ENCODE measurements around a stretch of chr13.

DNA sequence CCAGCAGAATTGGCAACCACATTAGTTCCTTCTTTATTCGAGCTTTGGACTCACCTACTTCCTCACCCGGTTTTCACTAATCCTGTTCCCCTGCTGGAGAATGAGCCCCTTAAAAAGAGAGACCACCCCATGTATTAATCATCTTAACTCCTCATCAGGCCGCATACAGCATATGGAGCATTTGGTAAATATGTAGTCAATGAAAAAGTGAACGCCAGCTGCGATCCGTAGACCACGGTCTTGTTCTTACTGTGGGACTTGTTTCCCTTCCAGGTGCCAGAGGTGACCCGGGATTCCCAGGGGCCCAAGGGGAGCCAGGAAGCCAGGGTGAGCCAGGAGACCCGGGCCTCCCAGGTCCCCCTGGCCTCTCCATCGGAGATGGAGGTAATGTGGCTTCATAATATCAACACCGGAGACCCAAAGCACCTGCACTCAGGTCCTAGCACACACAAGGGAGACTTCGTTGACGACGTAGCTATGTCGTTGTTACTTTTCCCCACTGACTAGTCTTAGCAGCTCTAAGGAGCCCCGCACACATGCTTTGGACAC, 112.0 kb downstream of the RAB20 start:
- PRO-cap: no peak

DNA sequence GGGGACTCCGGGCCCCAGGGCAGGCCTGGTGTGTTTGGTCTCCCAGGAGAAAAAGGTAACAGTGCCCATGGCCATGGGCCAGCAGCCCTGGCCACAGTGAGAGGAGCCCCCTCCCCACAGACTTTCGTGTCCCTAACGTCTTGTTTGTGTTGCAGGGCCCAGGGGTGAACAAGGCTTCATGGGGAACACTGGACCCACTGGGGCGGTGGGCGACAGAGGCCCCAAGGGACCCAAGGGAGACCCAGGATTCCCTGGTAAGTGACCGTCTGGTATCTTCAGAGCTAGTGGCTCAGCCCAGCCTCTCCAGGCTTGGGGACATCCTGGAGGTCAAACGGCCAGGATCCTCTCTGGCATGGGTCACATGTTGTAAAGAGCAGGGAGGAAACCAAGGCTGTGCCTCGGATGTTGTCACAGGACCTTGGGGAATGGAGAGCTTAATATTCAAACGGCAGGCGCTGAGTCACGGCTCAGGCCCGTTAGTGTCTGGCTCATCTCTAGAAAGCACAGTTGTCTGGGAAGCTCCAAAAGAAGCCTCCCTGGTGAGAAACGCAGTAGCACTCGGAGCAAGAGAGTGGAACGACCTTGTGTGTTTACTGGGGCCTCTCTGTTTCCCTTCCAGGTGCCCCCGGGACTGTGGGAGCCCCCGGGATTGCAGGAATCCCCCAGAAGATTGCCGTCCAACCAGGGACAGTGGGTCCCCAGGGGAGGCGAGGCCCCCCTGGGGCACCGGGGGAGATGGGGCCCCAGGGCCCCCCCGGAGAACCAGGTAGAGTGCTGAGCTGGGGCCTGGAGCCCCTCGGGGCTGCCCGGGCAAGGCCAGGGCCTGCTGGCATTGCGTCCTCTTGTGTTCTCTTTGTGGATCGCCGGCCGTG, 58.1 kb downstream of the RAB20 start:
- PRO-cap: no peak

GRCh38 chr13:110507103-110507726, 54.3 kb downstream of the RAB20 start:
- PRO-cap: bidirectional peak, plus-strand start at chr13:110507435, minus-strand start at chr13:110507222

- PRO-cap: no peak
Measured at GRCh38 chr13:110540672-110541955, 20.4 kb downstream of the RAB20 start.

- PRO-cap: no peak
Measured at GRCh38 chr13:110549911-110550569, 11.5 kb downstream of the RAB20 start.

GRCh38 chr13:110618656-110619111, 3.3 kb downstream of the NAXD start:
- PRO-cap: no peak

DNA sequence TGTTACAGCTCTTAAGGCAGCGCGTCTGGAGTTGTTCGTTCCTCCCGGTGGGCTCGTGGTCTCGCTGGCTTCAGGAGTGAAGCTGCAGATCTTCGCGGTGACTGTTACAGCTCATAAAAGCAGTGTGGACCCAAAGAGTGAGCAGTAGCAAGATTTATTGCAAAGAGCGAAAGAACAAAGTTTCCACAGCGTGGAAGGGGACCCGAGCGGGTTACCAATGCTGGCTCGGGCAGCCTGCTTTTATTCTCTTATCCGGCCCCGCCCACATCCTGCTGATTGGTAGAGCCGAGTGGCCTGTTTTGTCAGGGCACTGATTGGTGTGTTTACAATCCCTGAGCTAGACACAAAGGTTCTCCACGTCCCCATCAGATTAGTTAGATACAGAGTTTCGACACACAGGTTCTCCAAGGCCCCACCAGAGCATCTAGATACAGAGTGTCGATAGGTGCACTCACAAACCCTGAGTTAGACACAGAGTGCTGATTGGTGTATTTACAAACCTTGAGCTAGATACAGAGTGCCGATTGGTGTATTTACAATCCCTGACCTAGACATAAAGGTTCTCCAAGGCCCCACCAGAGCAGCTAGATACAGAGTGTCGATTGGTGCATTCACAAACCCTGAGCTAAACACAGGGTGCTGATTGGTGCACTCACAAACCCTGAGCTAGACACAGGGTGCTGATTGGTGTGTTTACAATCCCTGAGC, 17.0 kb downstream of the NAXD start:
- PRO-cap: no peak

- PRO-cap: no peak
Measured at GRCh38 chr13:110637483-110638051, 22.2 kb downstream of the NAXD start.

DNA sequence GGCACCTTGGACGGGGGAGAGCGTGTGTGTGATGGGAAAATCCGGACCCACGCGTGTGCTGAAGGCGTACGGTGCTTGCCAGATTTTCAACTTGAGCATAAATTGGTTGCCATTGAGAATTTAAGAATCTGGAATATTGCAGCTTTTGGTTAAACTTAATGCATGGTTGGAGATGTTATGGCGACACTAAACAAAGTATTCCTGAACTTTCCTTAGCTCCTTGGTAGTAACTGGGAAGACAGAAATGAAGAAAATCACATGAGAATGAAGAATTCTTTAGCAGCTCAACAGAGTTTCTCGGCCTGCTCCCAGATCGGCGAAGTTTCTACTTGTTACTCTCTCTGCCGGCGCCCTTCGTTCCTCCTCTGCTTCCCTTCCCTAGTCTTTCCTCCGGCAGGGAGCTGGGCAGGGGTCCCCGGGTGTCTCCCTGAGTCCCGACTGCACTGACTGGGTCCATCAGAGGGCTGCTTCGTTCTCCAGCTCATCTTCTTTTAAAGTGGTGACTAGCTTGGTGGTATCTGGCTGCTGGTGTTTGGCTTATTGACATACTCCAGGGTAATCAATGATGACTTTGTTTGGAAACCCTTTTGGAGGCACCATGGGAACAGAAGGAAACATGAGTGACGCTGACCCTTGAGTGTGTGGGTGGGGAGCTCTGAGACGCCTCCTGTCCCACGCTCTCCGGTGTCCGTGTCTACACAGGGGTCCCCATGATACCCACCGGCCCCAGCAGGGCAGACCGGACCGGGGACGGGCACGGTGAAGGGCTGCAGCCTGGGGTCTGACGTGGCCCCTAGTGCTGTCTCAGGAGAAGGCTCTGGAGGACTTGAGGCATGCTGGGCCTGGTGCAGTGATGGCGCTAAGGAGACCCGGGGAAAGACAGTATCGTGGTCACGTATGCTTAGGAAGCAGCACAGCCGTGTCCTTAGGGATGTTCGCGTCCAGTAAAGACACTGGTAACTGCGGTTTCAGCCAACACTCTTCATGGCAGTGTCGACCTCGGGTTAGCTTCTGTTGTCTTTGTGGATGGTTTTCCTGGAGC, 23.5 kb downstream of the NAXD start:
- PRO-cap: no peak

GRCh38 chr13:110793105-110793550, 79.6 kb downstream of the ING1 start:
- PRO-cap: no peak

DNA sequence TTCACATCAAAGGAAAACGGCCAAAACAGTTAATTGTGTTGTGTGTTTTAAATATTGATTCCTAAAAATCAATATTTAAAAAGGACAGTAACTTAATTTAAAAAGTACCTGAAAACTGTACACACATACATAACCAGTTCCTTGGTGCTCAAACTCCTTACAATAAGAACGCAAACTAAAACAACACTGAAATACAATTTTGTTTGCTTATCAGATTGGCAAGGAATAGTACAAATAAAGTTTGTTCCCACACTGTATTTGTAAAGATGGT, 96.3 kb downstream of the ING1 start:
- PRO-cap: no peak

DNA sequence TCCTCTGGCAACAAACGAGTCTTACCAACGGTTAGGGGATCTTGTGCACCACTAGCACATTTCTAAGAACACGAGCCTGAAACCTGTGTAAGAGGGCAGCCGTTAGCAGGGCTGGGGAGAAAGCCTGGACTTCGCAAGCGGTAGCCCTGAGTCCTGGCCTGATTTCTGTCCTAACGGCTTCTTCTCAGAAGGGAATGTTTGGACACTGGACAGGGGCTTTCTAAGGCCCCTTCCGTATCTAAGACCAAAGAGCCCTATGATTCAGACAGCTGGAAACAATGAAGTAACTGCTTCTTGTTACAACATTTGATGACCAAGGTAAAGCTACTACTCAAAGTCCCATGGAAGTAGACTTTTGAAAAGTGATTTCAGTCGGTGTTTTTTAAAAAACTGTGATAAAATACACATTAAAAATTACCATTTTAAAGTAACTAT, 2.2 kb downstream of the ANKRD10 start:
- PRO-cap: no peak

DNA sequence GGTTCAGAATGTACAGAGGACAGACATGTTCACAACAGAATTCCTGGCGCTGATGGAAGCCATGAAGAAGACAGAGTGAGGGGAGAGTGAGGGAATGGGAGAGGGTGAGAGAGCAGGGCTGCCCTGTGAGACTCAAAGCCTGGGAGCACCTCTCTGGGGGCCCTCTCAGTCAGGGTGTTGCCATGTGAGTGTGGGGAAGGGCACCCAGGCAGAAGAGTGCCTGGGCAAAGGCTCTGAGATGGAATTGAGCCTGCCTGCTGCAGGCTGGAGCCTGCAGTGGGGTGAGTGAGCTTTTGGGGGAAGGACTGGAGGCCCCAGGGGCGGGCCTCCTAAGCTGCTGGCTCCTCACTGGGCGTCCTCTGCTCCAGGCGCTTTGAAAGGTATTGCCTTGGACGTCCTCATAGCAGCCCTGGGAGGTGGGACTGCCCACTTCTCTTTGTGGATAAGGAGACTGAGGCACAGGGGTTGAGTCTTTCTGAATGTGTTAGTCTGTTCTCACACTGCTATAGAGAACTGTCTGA, 60.2 kb downstream of the ARHGEF7 start:
- PRO-cap: no peak

GRCh38 chr13:111228075-111229171, 92.0 kb upstream of the TEX29 start:
- PRO-cap: no peak

DNA sequence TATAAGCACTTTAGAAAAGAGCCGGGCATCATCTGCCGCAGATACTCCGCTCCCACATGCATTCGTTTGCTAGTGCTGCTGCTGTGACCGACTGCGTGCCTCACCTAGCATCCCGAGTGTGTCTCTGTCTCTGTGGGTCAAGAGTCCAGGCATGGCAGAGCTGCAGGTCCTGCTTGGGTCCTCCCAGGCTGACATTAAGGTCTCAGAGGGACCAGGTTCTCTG, 7.9 kb upstream of the TEX29 start:
- PRO-cap: unidirectional peak, plus-strand start at position 66 of the sequence

DNA sequence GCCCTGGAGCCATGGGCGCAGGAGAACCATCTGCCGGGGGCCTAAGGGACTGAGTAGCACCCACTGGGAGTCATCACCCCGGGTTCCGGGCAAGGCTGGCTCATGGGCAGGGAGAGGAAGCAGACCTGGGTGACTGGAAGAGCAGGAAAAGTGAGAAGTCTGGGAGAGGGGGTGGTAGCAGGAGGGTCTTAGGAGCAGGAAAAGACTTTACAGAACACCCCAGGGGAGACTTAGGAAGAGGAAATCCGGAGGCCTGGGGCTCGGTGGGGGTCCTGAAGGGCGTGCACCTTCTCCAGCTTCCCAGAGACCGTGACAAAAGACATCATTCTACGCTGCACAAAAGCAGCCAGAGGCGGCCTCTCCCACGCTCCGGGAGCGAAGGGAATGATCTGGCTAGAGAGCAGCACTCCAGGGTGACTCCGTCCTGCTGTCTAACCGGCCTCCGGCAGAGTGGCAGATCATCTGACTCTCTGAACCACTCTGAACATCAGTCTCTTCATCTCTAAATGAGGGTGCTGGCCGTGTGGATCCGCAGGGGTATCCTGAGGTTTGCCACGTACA, 172.9 kb upstream of the SOX1 start:
- PRO-cap: no peak

DNA sequence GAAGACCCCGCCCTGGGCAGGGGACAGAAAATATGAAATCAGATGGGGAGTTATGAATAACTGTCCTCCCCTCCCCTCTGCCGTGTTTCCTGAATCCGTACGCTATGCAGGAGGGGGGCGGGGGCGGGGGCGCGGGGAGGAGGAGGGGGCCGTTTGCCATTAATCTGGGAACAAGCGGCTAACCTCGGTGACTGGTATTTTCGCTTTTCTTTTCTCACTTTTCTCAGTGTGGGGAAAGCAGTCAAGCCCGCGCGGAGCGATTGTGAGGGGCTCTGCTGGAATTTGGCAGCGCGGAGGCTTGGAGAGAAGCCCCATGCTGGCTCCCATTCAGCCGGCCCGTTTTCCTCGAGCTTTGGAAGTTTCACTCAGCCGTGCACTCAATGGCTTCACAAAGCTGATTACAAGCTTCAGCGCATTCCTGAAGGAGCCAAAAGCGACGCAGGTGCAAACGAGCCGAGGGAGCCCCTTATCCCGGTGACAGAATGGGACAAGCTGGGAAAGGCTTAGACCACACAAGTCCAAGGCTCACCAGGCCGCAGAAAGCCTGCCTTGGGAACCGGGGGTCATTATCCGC, 36.9 kb downstream of the SOX1 start:
- PRO-cap: no peak

DNA sequence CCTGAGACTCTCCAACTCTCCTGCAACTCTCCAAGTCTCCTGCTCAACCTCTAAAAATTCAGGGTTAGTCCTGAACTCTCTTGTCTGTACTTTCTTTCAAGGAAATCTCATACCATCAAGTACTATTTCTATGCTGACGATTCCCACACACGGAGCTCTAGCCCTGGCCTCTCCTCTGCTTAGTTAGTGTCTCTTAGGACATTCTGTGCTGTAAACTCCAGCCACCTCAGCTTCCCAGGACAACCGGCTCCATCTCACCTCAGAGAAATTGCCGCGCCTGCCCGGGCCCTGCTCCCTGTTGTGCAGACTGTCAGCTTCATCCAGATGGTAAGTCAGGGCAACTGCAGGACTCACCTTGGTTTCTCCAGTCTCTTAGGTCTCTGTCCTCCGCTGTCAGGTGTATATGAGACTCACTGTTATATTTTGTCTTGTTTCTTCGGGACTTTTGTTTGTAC, 98.7 kb downstream of the SPACA7 start:
- PRO-cap: no peak

GRCh38 chr13:112564871-112565261, 23.1 kb downstream of the TUBGCP3 start:
- PRO-cap: no peak

GRCh38 chr13:112583469-112584025, 4.4 kb downstream of the TUBGCP3 start:
- PRO-cap: no peak

Measured in fallopian tube (tissue), 1 donor.